Cerebral cortex (tissue), 2 donors: ENCODE data around the gene IL10.

- PRO-cap, 2 experiments = no peak in any of the 2 experiments
Observed at GRCh38 chr1:204959611-204959852, 83.5 kb upstream of the CNTN2 start.

GRCh38 chr1:205273567-205274056 lies 45.9 kb downstream of the TMCC2 start:
- PRO-cap, 2 experiments = no peak in any of the 2 experiments

- PRO-cap, 2 experiments = no peak in any of the 2 experiments
Observed at GRCh38 chr1:205285280-205286098, 36.1 kb downstream of the NUAK2 start.

GRCh38 chr1:205314900-205315428 lies 6.6 kb downstream of the NUAK2 start:
- PRO-cap, 2 experiments = no peak in any of the 2 experiments

DNA sequence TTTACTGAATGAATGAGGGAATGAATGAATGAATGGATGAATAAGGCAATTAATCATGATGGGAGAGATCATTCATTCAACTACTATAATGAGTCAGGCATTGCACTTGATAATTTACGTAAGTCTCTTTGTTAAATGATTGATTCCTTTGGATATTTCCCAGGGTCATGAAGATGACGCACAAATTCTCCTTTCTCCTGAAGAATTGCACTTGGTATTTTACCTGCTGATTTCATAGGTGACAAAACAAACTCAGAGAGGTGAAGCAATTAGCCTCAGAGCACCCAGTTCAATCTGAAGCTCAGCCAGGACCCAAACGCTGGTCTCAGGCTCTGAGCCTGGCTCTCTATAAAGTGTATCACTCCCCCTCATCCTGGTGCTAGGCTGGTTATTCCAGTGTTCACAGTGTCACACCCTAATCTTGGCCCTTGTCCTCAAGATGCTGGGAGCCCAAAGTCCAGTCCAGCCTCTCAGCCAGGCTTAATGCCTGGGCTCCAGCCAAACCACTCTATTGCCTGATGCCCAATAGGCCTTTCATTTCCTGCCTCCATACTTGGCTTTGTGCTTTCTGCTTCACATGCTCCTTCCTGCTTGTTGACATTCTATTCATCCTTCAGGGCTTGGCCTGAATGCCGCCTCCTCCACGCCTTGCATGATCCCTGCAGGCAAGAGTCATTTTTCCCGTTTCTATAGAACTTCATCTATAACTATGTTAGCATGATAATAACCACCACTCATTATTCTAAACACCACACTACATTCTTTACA lies 1.8 kb downstream of the KLHDC8A start:
- PRO-cap, 2 experiments = no peak in any of the 2 experiments

- PRO-cap, 2 experiments = no peak in any of the 2 experiments
Observed at GRCh38 chr1:205438409-205439202, 16.8 kb upstream of the LEMD1 start.

- PRO-cap, 2 experiments = no peak in any of the 2 experiments
Observed at GRCh38 chr1:205675786-205676417, 4.4 kb downstream of the SLC45A3 start.

DNA sequence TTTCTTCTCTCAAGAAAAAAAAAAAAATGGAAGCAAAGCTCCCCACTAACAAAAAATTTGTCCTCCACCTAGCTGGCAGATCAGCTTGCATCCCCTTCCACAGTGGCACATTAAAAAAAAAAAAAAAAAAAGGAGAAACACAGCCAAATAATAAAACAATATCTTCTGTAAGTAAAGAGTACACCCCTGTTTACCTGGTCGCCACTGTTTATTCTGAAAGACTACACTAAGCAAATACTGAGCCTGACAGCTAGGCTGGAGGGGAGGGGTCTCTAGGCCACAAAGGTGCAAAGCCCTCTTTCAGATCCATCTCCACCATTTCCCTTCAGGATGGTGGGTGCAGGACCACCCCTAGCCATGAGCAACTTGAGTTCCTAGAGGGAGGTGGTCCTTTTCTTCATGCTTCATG lies 22.7 kb upstream of the SLC45A3 start:
- PRO-cap, 2 experiments = no peak in any of the 2 experiments

DNA sequence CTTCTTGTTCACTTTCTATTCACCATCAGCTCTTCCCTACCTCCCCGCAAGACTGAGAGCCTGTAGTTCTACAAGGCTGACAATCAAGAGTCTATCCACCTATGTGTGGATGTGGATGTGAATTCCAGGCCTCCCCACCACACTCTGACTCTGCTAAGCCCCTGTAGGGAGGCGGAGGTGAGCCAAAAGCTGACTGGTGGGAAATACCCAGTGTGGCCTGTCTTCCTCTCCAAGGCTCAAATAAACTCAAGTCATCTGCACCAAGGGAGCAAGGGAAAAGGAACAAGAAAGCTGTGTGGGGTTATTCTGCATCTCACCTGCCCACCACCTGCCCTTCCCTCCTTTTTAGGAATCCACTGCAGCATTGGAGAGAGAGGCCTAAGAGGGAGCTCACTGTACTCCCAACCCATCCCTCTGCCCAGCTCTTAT lies 23.2 kb upstream of the SLC45A3 start:
- PRO-cap, 2 experiments = no peak in any of the 2 experiments

DNA sequence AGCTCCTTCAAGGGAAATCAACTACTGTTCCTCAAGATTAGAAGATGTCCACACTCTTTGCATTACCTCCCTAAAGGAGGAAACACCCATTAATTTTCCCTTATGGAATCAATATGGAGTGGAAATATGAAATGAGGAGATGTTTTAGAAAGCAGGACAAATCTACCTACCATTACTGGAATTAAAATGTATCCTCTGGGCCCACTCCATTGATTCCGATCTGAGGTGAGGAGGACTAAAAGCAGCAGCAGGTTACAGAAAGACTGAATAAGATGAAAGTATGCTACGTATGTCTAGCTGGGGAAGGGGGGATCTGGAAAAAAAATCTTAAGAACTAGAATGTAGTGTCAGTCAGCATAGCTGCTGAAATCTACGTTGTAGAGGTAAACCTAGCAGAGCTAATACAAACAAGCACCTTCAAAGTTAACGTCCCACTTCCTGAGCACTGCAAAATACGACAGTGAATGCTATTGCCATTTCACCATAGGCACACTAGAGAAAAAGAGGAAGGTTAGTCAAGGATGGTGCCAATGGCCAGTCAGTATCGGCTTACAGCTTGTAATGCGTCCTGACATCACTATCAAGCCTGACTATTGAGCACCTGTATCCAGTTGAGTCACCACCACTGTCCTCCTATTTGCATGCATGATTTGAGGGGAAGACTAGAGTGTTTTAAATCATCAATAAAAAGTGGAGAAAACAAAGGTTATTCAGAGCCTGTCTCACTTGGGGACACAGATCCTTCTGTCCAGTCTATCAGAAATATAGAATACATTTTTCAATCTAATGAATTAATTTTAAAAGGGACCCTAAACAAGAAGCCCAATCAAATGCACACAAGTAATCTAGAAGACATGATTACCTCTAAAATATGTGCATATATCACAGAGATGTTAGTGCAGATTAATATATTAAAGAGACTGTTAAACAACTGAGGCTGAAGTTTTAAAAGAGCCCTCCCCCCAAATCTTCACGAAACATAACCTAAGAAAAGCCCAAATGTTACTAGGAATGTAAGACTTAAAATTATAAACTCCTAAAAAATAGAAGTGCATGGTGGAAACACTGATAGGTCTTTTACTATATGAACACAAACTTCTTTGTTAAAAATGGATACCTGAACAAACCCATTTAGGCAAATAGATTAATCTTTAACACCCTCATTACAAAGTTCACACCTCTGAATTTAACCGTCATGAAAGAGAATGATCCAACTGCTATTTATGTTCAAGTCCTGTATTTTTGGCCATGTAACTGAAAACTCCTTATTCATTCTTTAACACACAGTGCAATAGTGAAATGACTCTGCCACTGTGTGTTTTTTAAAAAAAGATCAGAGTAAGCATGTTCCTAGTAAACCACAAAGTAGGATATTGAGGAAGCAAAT lies 34.2 kb downstream of the NUCKS1 start:
- PRO-cap, 2 experiments = no peak in any of the 2 experiments

DNA sequence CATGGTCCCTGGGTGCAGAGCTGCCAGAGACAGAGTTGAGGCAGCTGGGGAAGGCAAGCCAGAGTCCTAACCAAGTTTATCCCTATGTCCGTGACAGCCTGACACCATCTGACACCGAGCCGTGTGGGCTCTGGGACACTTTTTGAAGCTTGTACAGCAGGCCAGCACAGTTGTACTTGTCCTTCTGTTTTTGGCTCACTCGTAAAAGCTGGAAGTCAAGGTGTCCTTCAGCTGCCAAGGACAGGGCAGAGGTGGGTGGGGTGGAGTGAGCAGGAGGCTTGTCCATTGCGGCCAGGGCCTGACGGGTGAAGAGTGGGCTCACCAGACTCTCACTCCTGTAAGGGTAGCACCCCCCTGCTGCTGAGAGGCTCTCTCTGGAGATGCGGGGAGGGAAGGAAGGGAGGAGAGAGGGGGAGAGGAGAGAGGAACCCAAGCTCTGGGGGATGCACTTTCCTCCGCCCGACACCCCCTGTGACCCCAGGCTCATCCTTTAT lies 28.4 kb downstream of the SLC26A9 start:
- PRO-cap, 2 experiments = no peak in any of the 2 experiments

GRCh38 chr1:206308965-206309803 lies 105.8 kb downstream of the SRGAP2 start:
- PRO-cap, 2 experiments = no peak in any of the 2 experiments

DNA sequence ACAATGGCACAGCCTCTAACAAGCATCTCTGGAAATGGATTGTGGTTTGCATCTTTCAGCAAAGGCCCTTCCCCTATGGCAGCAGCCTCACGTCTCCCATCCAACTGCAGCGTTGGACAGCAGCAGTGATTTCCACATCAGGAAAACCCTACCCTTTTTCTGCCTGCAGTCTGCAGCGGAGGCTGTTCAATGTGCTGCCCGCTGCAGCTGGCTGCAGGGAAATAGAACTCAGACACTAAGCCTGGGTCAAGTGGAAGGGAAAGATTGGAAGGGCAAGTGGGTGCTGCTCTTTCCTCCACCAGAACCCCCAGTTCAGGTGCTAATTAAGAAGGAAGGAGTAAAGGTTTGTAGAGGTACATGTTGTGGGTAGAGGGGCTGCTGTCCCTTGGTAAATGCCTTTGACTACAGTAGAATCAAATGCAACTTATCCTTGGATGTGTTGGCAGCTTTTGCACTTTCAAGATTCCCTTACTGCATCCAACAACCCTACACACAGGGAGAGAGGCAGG lies 1.8 kb downstream of the RASSF5 start:
- PRO-cap, 2 experiments = no peak in any of the 2 experiments

DNA sequence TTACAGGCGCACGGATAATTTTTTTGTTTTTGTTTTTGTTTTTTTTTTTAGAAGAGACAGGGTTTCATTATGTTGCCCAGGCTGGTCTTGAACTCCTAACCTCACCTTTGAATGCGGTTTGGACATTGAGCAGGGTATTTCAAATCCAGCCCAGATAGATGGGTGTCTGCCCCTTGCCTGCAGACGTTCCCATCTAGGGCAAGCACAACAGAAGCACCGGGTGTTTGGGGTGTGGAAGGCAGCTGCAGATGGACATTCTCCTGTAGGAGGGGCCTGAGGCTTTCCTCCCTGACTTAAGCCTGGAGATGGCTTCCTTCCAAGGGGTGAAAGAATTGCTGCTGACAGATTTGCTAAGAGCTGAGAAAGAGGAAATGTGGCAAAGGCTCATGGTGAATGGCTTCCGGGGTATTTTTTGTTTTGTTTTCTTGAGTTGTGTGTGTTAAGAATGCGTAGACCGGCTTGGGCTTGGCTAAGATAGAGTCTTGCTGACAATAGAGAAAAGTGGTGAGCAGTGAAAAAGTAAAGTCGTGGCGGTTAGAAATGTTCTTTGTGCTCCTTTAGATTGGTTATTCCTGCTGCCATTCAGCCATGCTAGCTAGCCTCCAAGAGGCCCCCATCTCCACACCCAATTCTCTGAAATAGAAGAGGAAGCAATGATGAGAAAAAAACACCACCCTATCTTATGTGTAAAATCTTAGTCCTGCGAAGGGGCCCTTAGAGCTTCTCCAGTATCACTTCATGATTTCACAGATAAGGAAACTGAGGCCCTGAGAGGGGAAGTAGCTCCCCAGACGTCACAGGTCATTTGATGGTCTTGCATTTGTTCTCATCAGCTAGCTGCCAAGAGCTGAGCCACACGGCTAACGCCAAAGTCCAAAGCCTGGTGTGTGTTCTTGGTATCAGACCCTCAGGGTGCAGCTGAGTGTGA lies 37.0 kb downstream of the EIF2D start:
- PRO-cap, 2 experiments = no peak in any of the 2 experiments

DNA sequence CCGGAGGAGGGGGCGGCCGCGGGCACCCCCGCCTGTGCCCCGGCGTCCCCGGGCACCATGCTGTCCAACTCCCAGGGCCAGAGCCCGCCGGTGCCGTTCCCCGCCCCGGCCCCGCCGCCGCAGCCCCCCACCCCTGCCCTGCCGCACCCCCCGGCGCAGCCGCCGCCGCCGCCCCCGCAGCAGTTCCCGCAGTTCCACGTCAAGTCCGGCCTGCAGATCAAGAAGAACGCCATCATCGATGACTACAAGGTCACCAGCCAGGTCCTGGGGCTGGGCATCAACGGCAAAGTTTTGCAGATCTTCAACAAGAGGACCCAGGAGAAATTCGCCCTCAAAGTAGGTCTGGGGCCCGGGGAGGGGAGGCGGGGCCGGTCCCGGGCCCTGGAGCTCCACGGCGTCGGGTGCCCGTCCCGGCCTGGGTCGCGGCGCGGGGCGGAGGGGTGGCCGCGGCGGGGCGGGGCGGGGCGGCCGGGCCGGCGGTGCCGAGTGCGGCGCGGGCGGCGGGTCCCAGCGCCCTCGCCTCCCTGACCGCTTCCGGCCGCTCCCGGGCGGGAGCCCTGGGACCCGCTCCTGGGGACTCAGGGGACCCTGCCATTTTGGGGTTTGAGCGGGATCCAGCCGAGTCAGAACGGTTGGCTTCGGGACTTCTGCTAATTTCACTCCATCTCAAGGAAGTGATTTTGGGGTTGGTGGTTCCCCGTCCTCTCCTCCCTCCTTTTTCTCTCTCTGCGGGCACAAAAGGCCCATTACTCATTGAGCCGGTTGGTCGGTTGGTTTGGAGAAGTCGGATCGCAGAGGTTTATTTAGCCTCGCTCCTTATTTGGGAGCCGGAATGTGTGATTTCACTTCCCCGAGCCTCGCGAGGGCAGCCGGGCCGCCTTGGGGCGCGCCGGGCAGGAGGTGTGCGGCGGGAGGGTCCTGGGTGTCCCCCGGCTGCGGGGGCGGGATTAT lies 743 bp downstream of the MAPKAPK2 start:
- PRO-cap, 2 experiments = peak in 1 of 2 experiments; most common plus-strand start position 191 of the sequence (in 1); most common minus-strand start position 791 of the sequence (in 1)

DNA sequence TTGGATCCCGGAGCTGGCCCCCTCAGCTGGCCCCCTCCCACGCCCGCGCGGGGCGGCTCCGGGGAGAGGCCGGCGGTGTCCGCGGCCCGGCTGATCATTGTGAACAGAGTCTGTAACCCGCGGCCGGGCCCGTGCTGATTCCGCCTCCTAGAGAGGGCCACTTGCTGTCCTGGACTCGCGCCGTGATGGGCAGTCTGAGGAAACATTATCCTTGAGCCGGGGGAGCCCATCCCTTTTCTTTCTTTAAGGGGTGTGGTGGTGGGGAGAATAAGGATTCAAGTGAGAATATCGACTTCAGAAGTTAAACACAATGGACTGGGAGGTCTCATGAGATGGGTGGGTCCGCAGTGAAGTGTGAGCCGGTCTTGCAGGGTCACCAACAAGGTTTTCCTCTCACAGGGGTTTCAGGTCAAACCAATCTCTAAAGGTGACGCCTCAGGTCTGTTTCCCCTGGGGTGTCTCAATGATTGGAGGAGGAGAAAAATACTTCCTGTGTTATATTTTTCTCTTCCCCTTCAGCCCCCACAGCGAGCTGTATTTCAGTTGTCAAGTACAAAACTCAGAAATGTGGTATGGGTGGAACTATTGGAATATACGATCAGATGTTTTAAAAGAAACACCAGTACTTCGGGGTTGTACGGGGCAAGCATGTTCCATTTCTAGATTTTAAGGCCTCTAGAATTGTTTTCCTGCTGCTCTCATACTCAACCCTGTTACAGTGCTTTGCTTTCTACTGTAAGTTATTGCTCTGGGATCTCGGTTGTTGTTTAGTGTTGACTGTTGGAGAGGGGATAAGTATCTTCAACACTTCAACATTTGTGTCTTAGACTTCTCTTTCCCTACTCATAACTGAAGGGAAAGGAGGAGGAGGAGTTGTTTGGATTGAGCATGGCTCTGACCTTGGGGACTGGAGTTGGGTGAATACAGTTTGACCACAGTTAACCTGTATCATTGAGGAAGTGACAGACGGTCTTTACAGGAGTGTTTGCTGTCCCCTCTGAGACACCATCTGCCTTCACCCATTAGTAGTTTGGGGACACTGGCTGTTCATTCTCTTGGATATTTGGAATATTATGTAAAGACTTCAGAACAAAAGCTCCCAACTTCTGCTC lies 1.8 kb downstream of the MAPKAPK2 start:
- PRO-cap, 2 experiments = peak in 1 of 2 experiments; most common plus-strand start position 102 of the sequence (in 1); most common minus-strand start position 105 of the sequence (in 1)

DNA sequence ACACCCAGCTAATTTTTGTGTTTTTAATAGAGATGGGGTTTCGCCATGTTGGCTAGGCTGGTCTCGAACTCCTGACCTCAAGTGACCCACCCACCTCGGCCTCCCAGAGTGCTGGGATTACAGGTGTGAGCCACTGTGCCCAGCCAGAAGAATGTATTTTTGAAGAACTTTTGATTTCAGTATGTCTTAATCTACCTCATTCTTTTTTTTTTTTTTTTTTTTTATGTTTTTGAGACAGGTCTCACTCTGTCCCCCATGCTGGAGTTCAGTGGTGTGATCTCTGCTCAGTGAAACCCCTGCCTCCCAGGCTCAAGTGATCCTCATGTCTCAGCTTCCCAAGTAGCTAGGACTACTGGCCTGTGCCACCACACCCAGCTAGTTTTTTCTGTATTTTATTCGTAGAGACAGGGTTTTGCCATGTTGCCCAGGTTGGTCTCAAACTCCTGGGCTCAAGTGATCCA lies 26.7 kb downstream of the MAPKAPK2 start:
- PRO-cap, 2 experiments = no peak in any of the 2 experiments

- PRO-cap, 2 experiments = no peak in any of the 2 experiments
Observed at GRCh38 chr1:206772085-206772872, at the start of gene IL10. Gene IL10, minus strand, starts transcription at chr1:206772494.

DNA sequence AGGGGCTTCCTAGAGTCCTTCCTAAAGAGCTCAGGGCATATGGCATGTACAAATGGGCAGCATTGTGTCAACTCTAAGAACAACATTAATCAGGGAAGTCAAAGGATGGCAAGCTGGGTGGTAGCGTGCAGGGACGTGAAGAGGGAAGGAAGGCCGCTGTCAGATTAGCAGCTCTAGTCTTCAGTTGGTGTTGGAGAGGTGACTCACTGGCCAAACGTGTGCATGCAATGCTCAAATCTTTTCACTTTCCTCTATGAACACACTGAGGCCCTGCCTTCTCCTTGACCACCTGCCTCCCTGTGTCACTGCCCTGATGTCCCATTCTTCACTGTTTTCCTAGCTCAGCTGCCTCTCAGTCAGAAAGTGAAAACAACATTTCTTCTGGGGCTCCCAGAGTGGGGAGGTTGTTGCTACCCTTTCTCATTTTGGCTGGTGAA lies 5.9 kb upstream of the PIGR start:
- PRO-cap, 2 experiments = no peak in any of the 2 experiments

- PRO-cap, 2 experiments = no peak in any of the 2 experiments
Observed at GRCh38 chr1:207030874-207031490, 1.6 kb downstream of the C1orf116 start.